GM23338 (cell line): ENCODE measurements around a stretch of chr20.

DNA sequence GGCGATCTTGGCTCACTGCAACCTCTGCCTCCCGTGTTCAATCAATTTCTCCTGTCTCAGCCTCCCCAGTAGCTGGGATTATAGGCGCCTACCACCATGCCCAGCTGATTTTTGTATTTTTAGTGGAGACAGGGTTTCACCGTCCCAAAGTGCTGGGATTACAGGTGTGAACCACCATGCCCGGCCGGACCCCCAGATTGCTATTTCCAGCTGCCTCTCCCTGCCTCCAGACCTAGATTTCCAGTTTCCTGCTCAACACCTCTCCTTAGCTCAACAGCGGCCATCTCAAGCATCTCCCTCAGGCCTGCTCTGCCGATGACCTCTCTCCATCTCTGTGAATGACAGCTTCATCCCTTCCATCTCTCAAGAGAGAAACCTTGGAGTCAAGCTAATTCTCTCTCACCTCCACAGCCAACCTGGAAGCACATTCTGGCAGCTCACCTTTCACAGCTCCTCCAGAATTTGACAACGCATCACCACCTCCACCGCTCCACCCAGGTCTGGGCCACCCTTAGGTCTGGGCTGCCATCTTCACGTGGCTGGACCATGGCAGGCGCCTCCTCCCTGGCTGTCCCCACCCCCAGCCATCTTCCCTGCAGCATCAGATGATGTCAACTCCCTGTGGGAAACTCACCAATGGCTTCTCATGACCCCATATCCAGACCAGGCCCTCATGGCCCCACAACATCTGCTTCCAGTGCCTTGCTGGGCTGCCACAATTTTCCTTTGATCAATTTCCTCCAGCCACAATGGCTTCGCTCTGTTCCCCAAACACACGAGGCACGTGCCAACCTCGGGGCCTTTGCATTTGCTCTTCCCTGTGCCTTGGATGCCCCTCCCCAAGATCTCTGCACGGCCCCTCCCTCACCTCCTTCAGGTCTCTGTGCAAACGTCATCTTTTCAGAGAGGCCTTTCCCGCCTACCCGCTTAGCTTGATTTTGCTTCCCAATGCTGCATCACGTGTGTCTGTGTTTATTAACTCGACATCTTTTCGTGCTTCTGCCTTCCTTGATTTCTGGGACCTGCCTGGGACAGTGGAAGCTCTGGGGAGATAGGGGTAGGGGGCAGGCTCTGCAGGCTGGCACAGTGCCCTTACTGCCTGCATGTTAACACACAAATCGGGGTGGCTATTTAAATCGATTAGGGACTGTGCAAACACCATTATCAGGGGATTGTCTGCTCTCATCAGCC, 13.4 kb downstream of the PEDS1 start:
- PRO-cap, result no peak
- RAMPAGE, long total RNA, result no peak

GRCh38 chr20:50146519-50147902, 6.5 kb downstream of the PEDS1 start:
- PRO-cap, result unidirectional peak, minus-strand start at chr20:50147033; unidirectional peak, minus-strand start at chr20:50147065
- RAMPAGE, long total RNA, result no peak

DNA sequence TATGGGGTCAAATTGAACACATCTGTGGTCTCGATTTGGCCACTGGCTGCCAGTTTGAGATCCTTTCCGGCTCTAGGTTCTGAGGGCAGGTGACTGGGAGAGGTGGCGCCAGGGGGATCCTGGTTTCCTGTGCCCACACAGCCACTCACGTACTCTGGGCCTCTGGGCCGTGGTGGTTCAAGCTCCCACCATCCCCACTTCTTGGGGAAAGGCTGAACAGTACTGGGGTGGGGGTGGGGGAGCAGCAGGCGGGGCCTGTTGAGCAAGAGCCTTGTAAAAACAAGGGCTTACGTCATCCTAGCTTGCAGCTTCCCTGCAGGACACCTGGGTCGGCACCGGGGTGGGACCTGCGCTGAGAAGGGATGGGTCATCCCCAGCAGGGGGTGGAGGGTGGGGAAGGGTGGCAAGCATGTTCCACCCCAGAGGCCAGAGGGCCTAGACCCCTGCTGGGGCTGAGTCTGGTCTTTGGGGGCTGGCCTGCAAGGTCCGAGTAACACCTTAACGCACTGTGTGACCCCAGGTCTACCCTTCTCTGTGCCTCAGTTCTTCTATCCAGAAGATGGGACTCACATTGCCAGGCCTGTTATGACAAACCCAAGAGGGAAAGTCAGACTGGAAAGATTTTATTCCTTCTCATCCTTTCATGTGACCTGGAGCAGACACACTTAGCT, 3.1 kb upstream of the CEBPB start:
- PRO-cap, result no peak
- RAMPAGE, long total RNA, result no peak

DNA sequence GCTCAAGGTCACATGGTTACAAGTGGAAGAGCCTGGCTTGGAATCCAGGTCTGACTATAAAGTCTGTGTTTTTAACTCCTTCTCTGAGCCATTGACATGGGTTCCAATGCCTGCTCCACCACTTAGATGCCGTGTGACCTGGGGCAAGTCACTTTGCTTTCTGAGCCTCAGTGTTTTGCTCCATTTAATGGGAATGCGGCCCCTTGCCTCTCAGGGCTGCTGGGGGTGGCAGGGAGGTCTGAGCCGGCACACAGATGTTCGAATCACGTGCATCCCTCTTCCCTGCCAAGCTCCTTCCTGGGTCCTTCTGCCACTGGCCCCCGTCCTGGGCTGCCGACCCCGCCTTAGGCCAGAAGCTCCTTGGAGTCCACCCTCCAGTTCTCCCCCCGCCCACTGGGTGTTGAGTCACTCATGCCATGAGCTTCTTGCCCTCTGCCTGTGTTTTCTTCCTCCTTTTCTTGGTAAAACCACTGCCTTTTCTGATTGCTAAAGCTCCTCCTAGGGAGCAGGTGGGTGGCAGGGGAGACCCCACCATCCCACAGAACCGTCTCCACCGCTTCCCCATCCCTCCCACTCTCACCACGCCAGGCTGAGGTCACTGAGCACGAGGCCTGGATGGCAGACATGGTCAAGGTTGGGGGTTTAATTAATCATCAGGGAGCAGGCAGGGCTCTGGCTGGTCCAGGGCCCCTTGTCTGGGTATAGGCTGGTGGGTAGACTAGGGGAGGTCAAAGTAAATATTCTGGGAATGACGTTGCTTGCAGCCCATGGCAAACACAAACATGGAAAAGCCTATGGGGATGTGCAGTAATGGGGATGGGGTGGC, 35.8 kb downstream of the CEBPB start:
- PRO-cap, result no peak
- RAMPAGE, long total RNA, result no peak

DNA sequence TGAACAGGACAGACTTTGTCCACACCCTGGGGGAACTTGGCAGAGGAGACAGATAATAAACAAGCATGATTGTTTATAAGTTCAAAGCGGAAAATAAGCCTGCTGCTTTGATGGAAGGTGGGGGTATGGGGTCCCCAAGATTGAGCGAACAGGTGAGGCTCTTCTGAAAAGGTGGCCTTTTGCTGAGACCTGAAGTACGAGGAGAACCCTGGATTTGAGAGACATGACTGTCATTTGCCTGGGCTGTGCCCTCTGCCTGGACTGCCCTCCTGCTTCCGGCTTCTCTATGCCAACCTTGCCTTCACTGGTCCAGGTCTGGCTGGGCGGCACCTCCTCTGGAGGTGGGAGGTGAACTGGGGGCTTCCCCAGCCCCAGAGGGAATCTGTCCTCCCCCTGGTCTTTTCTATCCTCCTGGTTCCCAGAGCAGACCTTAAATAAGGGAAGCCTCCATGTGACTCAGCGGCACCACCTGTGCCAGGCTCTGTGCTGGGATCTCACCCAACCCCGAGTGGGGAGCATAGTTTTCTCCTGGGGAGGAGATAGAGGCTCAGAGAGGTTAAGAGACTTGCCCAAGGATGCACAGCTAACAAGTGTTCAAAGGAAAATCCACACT, 59.1 kb downstream of the CEBPB start:
- PRO-cap, result no peak
- RAMPAGE, long total RNA, result no peak

DNA sequence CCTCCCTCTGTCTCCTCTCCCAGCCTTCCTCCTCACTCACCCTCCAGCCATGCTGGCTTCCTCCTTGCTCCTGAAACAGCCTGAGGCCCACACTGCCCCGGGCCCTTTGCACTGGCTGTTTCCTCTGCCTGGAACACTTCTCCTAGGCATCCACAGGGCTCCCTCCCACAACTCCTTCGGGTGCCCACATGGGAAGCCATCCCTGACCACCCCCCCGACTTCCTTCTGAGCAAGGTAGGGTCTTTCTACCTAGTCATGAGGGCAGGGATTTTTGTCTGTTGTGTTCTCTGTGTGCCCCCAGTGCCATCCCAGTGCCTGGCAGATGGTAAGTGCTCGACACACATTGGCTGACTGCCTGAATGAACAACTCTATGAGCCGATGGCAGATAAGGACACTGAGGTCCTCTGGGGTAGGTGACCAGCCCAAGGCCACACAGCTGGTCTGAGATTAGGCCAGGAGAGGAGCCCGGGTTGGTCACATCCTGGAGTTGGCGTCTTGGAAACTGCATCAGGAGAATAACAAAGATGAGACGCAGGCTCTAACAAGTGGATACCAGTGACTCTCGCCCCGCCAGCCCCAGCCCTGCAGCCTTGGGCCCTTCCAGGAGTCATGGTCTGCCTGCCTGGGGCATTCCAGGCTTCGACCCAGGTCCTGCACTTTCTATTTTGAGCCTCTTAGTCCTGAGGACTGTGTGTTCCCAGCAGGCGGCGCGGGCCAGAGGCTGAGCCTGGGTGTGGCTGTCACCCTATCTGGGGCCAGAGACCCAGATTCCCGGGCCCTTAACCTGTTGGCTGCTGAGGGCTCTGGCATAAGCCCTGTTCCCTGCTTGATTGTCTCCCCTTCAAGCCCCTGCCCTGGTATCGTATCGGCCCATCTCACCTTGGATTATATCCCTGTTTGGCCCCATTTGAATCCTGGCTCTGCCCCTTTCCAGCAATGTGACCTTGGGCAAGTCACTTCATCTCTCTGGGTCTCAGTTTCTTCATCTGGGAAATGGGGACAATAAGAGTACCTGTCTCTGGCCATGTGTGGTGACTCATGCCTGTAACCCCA, 88.1 kb downstream of the CEBPB start:
- PRO-cap, result no peak
- RAMPAGE, long total RNA, result no peak

GRCh38 chr20:50297451-50298070, 106.9 kb downstream of the CEBPB start:
- PRO-cap, result no peak
- RAMPAGE, long total RNA, result no peak

GRCh38 chr20:50304409-50305022, 113.9 kb downstream of the CEBPB start:
- PRO-cap, result no peak
- RAMPAGE, long total RNA, result no peak

- PRO-cap, result no peak
- RAMPAGE, long total RNA, result no peak
These were observed 117.6 kb downstream of the CEBPB start for GRCh38 chr20:50308256-50308550.

- PRO-cap, result no peak
- RAMPAGE, long total RNA, result no peak
These were observed 131.4 kb downstream of the CEBPB start for GRCh38 chr20:50321780-50322661.

GRCh38 chr20:50397969-50399109, 111.8 kb upstream of the PTPN1 start:
- PRO-cap, result no peak
- RAMPAGE, long total RNA, result no peak

- PRO-cap, result unidirectional peak, plus-strand start at chr20:50451173; bidirectional peak, plus-strand start at chr20:50451315, minus-strand start at chr20:50451274; bidirectional peak, plus-strand start at chr20:50451443, minus-strand start at chr20:50451393
- RAMPAGE, long total RNA, result no peak
These were observed 58.9 kb upstream of the PTPN1 start for GRCh38 chr20:50450880-50452069.

- PRO-cap, result no peak
- RAMPAGE, long total RNA, result no peak
These were observed 75.2 kb downstream of the PTPN1 start for GRCh38 chr20:50585120-50586125.

- PRO-cap, result no peak
- RAMPAGE, long total RNA, result no peak
These were observed 1.7 kb upstream of the PARD6B start for GRCh38 chr20:50729604-50730105.

GRCh38 chr20:50737269-50737920, 6.0 kb downstream of the PARD6B start:
- PRO-cap, result bidirectional peak, plus-strand start at chr20:50737587, minus-strand start at chr20:50737572
- RAMPAGE, long total RNA, result no peak

- PRO-cap, result no peak
- RAMPAGE, long total RNA, result no peak
These were observed 24.9 kb downstream of the PARD6B start for GRCh38 chr20:50756265-50756732.

DNA sequence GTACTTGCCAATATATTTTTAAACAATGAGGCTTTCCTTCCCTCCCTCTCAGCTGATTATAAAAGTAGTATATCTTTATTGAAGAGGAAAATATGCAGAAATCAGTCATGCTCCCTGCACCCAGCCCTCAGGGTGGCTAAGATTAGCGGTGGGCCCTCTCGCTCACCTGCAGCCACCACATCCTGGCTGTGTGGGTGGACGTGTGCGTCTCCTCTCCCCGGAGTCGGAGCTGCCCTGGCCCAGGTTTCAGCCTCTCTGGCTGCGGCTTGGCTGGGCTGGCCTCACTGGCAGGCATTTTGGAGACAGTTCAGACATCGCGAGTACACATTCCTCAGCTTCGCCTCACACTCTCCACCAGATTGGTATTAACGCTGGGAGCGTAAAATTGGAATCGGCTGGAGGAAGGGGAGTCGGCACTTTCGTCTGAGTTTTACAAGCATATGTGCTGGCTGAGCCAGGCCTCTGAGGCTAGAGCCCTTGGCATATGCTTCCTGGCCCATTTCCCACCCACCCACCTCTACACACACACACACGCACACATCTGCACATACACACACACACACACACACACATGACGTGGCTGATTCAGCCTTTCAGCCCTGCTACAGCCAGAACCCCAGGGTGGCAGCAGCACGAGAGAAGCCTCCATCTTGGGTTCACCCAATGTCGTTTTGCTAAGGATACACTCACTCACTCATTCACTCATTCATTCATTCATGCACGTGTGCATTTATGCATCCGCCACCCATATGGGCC, 42.8 kb downstream of the BCAS4 start:
- PRO-cap, result no peak
- RAMPAGE, long total RNA, result no peak

- PRO-cap, result no peak
- RAMPAGE, long total RNA, result no peak
These were observed 8.9 kb downstream of the ADNP start for GRCh38 chr20:50922154-50922888.

DNA sequence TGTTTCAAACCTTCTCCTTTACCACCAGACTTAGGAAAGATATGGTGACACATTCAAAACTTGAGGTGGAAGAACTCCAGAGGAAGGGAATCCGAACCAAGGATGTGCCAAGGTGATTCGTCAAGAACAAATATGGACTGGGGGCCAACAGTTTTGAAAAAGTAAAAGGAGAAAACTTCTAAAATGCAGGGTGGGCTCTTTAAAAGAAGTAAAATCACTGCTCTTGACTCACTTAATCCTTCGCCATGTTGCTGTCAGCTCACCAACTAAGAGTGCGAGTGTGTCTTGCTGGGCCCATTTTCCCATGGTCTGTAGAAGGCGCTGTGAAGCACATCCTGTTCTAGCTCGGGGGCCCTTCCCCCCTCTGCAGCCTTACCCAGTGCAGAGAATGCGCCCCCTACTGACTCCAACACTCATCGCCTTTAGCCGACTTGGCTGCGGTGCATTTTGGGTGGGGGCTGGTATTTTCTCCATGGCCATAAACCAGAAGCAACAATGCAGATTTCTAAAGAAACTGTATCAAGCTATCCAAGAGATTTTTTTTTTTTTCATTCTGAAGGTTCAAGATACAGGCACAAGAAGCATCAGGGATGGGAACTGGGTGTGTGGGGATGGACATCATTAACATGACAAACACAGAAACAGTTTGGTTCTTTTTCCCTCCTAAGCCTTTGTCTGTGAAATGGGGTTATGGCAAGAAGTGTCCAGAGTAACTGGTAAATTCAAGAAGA, 1.9 kb downstream of the ADNP start:
- PRO-cap, result bidirectional peak, plus-strand start at position 297 of the sequence, minus-strand start at position 313 of the sequence
- RAMPAGE, long total RNA, result no peak

DNA sequence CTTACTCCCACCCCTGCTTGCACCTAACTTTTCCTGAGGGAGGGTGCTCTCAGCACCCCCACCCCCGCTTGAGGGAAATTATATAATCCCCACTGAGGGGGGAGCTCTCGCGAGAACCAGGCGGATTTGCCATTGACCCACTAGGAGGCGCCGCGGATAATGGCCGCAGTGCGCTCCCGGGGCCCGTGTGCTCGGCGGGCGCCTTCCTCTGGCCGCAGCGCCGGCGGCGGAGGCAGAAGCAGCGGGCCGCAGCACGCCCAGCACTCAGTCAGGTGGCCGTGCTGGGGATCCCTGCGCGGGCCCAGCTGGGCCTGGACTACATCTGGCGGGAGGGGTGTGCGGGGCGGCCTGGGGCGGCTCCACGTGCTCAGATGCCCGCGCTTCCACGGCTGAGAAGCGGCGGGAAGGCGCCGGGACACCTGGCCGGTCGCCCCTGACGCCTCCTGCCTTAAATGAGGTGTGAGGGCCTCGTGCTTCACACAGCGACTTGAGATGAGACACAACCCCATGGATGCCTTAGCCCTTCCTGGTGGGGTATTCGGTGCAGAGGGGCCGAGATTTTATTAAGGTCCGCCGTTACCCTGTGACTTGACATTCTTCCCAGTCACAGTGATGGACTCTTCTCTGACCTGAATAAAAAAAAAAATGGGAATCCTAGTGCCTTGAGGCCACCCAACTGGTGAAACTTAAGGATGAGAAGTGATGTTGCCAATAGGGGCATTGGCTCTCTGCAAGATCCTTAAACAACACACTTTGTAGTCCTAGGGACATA, 499 bp upstream of the ADNP start:
- PRO-cap, result bidirectional peak, plus-strand start at position 168 of the sequence, minus-strand start outside the sequence; bidirectional peak, plus-strand start at position 478 of the sequence, minus-strand start at position 454 of the sequence
- RAMPAGE, long total RNA, result no peak